Measurements from ENCODE around the genes DIDO1, GID8 and PTK6.

DNA sequence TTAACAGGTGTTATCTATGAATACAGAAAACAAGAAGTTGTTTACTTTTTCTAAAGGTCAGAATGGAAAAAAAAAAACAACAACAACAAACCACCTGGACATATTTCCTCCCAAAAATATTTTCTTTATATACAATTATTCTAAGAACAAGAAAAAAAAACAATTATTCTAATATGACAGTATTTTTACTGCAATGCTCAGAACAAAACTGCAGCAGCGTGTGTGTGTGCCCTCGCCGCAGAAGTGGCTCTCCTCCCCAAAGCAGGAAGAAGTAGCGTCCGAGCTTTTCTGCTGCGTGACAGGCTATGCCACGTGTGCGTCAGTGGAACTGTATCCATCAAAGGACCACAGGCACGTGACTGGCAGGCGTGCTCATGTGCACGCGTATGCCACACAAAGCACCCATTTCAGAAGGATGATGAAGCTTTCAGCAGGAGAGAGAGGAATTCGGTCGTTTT is 3.7 kb downstream of the TCFL5 start:
- PRO-cap = no peak
- RAMPAGE, long total RNA, 2 experiments = no peak in any of the 2 experiments

GRCh38 chr20:62885997-62886715 is 24.5 kb upstream of the TCFL5 start:
- PRO-cap = no peak
- RAMPAGE, long total RNA, 2 experiments = no peak in any of the 2 experiments

GRCh38 chr20:62914836-62915501 is 11.3 kb downstream of the DIDO1 start:
- PRO-cap = unidirectional peak, minus-strand start at chr20:62915069
- RAMPAGE, long total RNA, 2 experiments = no peak in any of the 2 experiments

GRCh38 chr20:62922127-62922799 is 4.0 kb downstream of the DIDO1 start:
- PRO-cap = no peak
- RAMPAGE, long total RNA, 2 experiments = no peak in any of the 2 experiments

DNA sequence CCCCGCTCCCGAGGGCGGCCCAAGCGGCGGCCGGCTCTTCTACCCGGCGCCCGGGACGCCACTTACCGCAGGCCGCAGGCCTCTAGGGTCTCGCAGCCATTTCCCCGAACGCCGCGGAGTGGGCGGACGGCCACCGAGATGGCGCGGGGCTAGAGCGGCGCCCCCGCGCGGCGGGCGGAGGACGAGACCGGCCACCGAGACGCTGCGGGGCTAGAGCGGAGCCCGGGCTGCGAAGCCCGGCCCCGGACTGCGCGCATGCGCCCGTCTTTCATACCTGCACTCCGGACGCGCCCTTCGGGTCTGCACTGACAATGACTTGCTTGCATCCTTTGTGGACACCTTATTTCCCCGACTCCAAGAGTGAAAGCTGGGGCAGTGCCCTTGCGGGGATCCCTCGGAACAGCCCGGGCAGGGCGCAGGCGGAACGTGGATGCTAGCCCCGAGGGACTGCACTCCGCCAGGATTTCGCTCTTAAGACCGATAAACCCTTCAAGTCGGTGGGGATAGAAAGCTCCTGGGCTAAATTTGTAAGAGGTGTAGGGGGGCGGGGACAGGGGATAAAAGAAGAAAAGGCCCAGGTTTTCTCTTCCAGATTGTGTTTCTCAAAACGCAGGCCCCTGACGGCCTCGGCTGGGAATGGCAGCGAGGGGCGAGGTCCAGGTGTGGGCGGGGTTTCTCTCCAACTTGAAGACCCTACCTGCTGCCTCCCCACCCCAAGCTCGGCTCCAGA is at the start of gene DIDO1:
DIDO1 (minus strand) TSS at position 140 of the 730 bp plus-strand sequence.
- PRO-cap = bidirectional peak, plus-strand start at position 220 of the sequence, minus-strand start at position 120 of the sequence
- RAMPAGE, long total RNA, 2 experiments = no peak in any of the 2 experiments

DNA sequence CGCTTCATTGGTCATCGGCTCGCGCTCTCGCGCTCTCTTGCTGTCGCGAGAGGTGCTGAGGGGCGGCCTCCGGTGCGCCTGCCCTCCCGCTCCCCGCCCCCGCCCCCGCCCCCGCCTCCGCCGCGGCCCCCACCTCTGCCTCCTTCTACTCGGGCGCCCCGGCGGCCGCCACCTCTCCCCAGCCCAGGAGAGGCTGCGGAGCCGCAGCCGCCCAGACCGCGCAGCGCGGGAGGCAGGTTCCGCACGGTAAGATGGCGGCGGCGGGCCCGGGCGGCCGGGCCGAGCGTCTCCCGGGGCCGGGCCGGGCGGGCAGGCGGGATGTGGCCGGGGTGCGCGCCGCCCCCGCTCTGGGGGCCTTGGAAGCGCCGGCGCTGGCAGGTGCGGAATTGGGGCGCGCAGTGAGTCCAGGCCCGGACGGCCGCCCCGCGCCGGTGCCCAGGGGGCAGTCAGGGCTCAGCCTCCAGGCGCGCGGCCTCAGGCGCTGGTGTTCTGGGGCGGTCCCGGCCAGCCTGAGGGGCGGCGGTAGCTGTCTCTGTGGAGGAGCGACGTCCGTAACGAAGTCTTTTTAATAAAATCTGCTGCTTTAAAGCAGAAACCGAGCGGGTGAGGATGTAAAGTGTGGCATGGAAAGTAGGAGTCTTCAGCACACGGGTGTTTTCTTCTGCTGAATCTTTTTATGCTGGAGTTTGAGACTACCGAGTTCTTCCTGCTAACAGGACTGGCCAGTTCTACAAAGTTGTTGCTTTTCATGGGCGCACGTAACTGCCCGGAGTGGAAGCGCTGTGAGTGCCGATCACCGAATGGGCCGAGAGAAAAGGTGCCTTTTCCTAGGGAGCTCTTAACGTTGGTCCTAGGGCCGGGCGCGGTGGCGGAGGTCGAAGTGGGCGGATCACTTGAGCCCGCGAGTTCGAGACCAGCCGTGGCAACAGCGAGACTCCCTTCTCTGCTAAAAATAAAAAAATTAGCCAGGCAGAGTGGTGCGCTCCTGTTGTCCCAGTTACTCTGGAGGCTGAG is at the start of gene GID8:
GID8 (plus strand) TSS at position 140 of the 1,014 bp plus-strand sequence.
- PRO-cap = bidirectional peak, plus-strand start at position 43 of the sequence, minus-strand start outside the sequence; unidirectional peak, plus-strand start at position 263 of the sequence
- RAMPAGE, long total RNA, 2 experiments = start-site peak on the plus strand in 2 of 2 experiments, centred at positions 126 to 143 of the sequence, 261 to 785 reads per replicate

GRCh38 chr20:62961333-62961540 is 8.7 kb downstream of the SLC17A9 start:
- PRO-cap = no peak
- RAMPAGE, long total RNA, 2 experiments = no peak in any of the 2 experiments

- PRO-cap = no peak
- RAMPAGE, long total RNA, 2 experiments = no peak in any of the 2 experiments
These were observed 57.6 kb upstream of the BHLHE23 start for GRCh38 chr20:63064227-63064911.

DNA sequence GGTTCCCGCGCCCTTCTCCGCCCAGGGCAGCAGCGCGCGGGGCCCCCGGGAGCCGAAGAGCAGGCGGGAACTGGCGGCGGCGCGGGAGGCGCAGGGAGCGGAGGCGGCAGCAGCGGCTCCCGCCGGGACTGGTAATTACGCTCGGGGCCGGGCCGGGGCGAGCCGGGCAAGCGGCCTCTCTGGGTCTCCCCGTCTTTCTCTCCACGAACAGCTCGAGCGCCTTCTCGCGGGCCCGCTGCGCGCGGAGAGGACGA is 38.2 kb downstream of the YTHDF1 start:
- PRO-cap = no peak
- RAMPAGE, long total RNA, 2 experiments = no peak in any of the 2 experiments

GRCh38 chr20:63203096-63203704 is 12.7 kb downstream of the YTHDF1 start:
- PRO-cap = no peak
- RAMPAGE, long total RNA, 2 experiments = no peak in any of the 2 experiments

GRCh38 chr20:63254672-63254843 is 295 bp upstream of the NKAIN4 start:
- PRO-cap = no peak
- RAMPAGE, long total RNA, 2 experiments = no peak in any of the 2 experiments

DNA sequence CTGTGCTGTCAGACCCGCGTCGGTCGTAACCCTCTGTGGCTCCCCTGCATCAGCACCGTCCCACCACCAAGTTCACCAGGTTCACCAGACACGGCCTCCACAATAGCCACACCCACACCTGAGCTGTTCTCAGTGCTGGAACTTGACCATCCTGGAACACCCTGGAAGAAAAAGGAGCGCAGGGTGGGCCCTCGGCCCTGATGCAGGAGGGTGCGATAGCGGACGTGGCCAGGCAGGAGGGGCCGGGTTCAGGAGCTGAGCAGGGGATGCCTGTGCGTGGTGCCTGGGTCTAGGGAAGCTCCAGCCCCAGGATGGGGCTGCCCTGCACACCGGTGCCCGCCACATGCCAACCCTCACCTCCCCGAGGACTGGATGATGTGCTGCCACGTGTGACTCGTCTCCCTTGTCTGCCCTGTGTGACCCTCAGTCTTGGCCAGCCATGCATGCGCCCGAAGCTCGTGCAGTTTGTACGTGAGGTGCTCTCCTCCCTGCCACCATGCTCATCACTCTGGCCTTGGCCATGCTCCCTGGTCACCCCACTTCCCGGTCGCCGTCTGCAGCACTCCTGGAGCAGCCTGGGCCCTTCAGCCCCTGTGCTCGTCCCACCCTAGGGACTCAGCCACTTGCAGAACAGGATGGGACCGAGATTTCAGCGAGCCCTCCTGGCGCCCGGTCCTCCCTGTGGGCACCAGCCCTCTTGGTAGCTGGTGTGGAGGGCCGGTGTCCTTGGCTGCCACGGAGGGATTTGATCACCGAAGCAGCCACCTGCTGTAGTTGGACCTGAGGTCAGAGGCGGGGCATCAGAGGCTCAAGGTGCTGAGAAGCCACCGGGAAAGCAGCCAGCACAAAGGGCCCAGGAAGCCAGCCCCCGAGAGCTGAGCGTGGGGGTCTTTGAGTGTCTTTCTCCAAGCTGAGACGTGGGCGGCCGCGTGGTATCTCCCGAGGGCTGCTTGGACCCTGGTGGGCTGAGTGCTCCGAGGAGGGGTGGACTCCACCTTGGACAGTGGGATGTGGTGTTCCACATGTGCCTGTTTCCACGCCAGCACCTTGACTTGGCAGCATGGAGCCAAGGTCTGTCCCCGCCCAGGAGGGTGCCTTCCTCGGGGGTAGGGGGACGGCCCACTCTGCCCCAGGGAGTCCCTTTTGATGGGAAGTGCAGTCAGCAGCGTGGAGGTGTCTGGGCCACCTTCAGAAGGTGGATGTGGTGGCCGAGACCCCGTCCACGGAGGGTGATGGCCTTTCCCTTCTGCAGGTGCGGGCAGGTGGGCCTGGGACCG is 4.1 kb upstream of the COL20A1 start:
- PRO-cap = no peak
- RAMPAGE, long total RNA, 2 experiments = no peak in any of the 2 experiments

- PRO-cap = no peak
- RAMPAGE, long total RNA, 2 experiments = no peak in any of the 2 experiments
These were observed 28.3 kb downstream of the COL20A1 start for GRCh38 chr20:63321120-63321838.

DNA sequence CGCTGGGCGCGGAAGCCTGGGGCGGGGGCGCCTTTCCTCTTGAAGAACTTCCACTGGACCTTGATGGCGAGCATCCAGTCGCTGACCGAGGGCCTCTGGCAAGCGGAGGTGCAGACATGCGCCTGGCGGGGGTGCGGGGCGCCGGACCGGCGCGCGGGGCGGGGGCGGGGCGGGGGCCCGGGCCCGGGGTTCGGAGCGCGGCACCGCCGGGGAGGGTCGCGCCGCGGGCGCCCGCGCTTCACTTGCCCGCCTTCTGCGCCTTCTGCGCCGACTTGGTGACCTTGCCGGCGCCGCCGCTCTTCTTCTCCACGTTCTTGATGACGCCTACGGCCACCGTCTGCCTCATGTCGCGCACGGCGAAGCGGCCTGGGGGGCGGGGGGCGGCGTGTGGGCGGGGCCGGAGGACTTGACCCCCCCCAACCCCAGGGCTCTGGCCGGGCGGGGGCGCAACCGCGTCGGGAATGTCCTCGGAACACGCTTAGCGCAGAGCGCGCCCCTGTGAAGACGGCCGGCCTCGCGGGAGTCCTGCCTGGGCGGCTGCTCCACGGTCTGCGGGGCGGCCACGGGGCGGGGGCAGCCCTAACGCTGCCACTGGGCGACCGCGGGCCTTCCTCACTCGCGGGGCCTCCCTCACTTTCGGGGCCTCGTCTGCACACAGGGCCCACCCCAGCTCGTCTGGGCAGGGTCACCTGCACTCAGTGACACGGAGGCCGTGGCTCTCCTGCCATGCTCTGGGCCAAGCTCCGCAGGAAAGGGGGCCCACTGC is 10.6 kb downstream of the EEF1A2 start:
- PRO-cap = no peak
- RAMPAGE, long total RNA, 2 experiments = no peak in any of the 2 experiments

DNA sequence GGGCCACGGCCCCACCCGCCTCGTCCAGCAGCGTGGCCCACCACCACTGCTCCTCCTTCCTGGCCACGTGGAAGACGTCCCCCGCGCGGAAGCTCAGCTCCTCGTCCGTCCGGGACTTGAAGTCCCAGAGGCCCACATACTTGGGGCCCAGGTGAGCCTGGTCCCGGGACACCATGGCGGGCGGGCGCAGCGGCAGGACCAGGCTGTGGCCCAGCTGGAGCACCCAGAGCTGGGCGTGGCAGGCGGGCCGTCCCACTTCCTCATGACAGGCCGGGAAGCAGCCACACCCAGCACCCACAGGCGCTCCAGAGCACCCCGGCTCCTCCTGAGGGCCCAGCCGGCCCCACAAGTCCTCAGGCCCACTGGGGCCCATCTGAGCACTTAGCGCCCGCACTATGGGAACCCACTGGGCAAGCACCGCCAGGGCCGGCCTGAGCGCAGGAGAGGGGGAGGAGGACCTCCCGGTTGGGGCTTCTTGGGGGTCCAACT is at the start of gene PTK6:
PTK6 (minus strand) TSS at position 237 of the 489 bp plus-strand sequence.
- PRO-cap = unidirectional peak, minus-strand start at position 237 of the sequence
- RAMPAGE, long total RNA, 2 experiments = no peak in any of the 2 experiments

DNA sequence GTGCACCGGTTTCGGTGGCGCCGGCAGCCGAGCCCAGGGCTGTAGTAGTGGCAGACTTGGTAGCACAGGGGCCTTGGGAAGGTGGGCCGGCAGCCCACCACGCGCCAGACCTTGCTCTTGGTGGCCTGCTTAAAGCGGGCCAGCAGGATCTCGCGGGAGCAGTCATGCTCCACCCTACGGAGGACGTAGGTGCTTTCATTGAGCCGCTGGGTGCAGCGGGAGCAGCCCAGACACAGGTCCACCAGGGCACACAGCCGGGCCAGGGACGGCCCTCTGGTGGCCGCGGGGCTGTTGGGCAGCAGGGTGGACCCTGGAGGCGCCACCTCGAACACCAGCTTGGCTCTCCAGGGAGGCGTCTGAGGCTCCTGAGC is 1.2 kb downstream of the HELZ2 start:
- PRO-cap = no peak
- RAMPAGE, long total RNA, 2 experiments = no peak in any of the 2 experiments

- PRO-cap = no peak
- RAMPAGE, long total RNA, 2 experiments = no peak in any of the 2 experiments
These were observed 14.5 kb downstream of the GMEB2 start for GRCh38 chr20:63612258-63612876.

DNA sequence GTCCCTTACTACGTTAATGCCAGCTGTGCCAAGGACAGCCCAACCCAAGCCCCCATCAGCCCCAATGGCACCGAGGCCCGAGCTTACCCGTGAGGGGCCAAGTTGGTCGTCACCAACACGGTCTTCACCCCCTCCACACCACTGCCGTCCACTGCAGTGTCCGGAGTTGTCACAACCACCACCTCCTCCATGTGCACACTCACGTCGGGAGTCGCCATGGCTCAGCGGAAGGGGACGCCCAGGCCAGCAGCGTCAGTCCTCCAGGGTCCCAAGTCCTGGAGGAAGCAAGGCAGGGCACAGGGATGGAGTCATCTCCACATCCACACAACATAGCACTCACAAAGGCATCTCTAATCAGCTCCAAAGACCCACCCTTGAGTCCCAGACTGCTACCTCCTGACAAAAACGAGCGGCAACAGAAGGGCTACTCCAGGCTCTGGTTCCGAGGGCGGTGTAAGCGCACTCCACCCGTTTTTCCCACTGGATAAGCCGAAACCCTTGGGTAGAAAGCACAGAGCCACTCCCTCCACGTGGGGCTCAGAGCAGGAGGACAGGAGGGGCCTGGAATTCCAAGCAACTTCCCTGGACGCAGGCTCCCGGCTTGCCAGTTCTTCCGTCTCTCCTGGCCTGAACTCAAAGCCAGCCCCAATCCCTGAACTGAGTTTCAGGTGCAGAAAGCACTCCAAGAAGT is 7.6 kb downstream of the GMEB2 start:
- PRO-cap = no peak
- RAMPAGE, long total RNA, 2 experiments = no peak in any of the 2 experiments

DNA sequence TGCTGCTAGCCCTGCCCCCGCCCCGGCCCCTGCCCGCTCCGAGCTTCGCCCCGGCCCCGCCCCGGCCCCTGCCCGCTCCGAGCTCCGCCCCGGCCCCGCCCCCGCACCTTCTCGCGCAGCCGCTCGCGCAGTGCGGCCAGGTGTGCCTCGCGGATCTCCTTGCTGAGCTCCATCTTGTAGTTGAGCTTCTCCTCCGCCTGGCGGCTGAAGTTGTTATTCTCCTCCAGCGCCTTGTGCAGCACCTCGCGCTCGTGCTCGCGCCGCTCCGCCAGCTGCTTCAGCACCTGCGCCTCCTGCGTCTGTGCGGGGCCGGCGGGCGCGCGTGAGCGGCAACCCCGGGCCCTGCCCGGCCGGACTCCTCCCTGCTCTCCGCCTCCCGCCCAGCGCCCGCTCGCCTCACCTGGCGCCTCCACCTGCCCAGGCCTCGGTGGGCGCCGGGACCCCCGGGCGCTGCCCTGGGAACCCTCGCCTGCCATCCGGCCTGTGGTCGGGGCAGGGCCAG is 11.2 kb downstream of the STMN3 start:
- PRO-cap = bidirectional peak, plus-strand start at position 130 of the sequence, minus-strand start outside the sequence
- RAMPAGE, long total RNA, 2 experiments = no peak in any of the 2 experiments

DNA sequence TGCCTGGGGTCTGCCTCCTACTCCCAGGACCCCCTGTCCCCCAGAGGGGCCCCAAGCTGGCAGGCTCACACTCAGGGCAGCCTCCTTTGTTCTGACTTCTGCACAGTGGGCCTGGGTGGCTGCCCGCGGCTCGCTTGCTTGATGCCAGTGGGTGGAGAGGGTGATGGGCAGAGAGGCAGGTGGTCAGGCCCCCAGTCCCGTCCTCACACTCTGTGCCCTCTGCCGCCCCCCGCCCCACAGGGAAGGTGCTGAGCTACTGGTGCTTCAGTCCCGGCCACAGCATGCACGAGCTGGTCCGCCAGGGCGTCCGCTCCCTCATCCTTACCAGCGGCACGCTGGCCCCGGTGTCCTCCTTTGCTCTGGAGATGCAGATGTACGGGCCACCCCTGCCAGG is 9.1 kb upstream of the TNFRSF6B start:
- PRO-cap = no peak
- RAMPAGE, long total RNA, 2 experiments = no peak in any of the 2 experiments

Measured in breast epithelium (tissue), 2 donors.